ENCODE data around the genes CMKLR1, ISCU and ALKBH2.

- RRBS: no CpG with 5 or more reads among the region's 5 CpGs
Measured at GRCh38 chr12:108337952-108338440, 1.1 kb downstream of the CMKLR1 start.

- RRBS: 6% methylated on average over 13 of the region's 27 CpGs
Measured at GRCh38 chr12:108338957-108339718, at the start of gene CMKLR1. Gene CMKLR1, minus strand, starts transcription at chr12:108339311.

- RRBS: 2% methylated on average over 12 of the region's 70 CpGs
Measured at GRCh38 chr12:108561747-108562782, at the start of gene ISCU. Gene ISCU, plus strand, starts transcription at chr12:108562596.

GRCh38 chr12:108629586-108630424 is 3.9 kb downstream of the SELPLG start:
- RRBS: no CpG with 5 or more reads among the region's 21 CpGs

DNA sequence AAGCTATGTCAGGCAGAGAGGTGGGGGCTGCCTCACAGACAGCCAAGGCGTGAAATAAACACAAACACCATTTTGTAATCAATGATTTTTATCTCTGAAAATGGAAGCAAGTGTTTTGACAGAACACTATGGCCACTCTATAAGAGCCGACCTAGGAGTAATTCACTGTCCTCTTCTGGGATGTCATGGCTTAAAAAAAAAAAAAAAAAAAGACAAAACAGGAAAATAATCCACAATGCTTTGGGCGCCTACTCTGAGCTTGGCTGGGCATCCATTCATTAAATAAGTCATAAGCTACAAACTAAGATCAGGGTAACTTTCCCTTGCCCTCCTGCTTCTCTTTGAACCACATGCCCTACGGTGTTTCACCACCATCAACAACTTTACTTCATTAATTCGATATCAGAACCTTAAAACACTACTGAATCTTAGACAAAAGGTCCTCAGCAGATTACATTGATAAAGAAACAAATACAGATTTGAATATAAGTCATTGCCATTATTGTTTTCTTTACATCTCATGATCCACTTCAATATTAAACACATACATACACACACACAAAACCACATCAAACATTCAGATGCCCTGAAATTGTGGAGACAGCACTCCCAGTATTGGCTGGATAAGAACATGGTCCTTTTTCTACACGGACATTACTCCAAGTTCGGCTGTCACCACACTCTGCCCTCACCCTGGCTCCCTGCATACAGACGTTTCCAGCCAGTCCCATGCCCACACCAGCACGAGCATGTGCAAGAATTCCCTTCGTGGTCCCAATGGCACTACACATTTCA is 11.5 kb upstream of the SELPLG start:
- RRBS: no CpG with 5 or more reads among the region's 10 CpGs

DNA sequence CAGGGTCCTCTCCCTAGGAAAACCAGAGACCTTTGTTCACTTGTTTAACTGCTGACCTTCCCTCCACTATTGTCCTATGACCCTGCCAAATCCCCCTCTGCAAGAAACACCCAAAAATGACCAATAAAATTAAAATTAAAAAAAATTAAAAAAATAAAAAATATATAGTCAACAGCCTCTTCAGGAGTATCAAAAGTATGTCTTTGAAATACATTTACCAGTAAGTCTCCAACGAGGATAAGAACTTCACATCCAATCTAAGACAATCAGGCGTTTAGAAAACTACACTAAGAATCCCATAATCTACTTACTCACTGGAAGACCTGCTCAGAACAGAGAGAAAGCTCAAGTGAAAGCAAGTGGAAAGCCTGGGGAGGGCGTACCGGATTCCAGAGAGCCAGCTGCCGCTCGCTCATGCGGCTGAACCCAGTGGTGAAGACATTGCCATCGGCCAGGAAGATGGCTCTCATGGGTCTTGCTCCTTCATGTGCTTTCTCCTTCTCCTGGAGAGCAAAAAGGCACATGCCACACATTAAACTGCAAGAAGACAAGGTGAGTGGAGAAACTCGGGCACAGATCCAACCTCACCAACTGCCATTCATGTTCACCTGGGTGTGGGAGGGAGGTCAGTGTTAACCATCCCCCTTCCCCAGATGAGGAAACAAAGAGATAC is 23.4 kb upstream of the SELPLG start:
- RRBS: no CpG with 5 or more reads among the region's 9 CpGs

DNA sequence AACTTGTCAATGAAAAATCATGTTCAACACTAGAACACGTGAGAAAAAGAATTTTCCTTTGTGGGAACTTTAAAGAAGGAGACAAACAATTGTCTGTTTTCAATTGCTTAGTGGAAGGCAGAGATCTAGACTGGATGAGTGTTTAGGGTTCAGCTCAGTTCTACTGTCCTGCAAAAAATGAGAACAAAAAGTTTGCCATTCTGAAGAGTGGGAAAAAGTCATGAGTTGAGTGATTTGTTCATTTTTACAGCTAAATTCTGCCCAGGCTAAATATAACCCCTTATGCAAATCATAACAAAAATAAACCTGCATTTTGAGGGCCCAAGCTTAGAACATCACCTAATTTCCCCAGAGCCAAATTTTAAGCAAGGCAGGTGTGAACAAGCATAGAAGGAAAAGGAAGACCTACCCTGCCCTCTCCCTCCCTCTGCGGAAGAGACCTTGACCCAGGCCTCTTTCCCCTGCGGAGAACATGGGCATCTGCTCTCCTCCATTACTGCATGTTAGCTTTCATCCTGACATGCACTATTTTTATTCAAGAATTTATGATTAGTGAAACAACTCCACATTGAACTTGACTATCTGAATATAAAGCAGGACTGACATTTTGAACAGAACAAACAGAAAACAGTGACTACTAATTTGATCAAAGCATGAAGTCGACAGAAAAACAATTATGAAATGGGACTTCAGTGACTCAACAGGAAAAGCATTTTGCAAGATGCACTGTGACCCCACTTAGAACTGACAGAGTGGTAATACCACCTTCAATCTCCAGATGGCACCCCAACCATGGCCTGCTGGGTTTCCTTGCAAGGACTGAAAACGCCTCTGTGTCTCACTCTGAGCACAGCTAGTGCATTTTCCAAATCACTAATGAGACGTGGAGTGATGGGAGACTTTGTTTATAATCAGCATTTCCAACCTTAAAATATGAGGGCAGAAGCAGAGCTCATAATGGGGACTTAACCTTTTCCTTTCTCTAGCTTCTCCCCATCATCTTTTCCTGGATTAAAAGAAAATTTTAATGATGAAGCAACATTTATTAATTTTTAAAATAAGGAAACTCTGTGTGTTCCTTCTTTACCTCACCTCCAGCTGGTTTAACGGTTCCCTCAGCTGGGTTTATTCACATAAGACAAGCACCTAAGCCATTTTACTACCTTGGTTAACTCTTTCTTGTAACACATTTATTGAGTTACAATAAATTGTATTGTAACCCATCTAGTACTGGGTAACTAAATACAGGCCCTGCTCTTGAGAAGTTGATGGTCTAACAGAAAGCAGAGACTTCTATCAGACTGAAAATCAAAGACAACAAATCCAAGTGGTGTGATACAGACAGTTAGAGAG is 31.0 kb upstream of the SELPLG start:
- RRBS: no CpG with 5 or more reads among the region's 7 CpGs

DNA sequence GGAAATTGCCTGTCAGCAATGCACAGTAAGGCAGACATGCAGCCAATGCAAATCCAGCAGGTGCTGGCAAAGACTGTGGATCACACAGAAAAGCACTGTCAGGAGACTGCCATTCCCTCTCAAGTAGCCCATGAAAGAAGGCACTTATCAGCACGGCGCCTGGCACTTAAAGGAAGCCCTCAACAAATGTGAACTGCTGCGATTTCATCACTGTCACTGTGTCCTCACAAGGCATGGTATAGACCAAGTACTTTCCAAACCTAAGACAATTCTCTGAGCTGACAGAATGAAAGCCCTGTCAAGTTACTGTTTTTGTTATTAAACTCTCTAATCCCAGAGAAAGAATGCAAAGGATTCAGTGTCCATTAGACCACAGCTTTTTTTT is 38.9 kb downstream of the CORO1C start:
- RRBS: no CpG with 5 or more reads among the region's 3 CpGs

DNA sequence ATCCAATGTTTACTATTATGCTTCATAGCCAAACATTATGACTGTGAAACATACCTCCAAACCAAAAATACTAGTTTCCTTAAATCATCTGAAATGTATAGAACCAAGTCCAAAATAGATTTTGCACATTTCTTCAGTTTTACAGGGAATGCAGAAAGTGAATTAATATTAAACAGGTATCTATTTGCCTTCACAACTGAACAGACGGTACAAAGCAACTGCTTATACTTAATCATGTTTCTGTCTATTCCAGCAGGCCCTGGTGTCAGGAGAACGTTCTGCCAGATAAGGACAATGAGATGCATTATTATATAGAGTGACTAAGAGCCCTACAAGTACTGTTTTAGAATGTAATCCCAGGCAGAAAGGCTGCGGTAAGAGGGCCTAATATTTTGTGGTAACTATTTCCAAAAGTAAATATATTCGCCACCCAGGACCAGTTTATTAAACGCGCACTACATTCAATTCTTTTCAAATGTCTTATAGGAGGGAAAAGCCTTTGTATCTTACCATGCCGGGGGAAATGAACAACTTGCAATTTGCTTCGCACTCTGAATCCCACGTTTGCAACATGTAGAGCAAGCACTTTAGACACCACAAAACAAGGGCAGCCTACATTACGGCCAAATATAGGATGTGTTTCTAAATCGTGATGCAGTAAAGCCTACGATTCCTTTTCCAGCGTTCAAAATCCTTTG is 1.5 kb downstream of the CORO1C start:
- RRBS: no CpG with 5 or more reads among the region's 13 CpGs

GRCh38 chr12:108773518-108774367 is 42.4 kb upstream of the CORO1C start:
- RRBS: no CpG with 5 or more reads among the region's 26 CpGs

DNA sequence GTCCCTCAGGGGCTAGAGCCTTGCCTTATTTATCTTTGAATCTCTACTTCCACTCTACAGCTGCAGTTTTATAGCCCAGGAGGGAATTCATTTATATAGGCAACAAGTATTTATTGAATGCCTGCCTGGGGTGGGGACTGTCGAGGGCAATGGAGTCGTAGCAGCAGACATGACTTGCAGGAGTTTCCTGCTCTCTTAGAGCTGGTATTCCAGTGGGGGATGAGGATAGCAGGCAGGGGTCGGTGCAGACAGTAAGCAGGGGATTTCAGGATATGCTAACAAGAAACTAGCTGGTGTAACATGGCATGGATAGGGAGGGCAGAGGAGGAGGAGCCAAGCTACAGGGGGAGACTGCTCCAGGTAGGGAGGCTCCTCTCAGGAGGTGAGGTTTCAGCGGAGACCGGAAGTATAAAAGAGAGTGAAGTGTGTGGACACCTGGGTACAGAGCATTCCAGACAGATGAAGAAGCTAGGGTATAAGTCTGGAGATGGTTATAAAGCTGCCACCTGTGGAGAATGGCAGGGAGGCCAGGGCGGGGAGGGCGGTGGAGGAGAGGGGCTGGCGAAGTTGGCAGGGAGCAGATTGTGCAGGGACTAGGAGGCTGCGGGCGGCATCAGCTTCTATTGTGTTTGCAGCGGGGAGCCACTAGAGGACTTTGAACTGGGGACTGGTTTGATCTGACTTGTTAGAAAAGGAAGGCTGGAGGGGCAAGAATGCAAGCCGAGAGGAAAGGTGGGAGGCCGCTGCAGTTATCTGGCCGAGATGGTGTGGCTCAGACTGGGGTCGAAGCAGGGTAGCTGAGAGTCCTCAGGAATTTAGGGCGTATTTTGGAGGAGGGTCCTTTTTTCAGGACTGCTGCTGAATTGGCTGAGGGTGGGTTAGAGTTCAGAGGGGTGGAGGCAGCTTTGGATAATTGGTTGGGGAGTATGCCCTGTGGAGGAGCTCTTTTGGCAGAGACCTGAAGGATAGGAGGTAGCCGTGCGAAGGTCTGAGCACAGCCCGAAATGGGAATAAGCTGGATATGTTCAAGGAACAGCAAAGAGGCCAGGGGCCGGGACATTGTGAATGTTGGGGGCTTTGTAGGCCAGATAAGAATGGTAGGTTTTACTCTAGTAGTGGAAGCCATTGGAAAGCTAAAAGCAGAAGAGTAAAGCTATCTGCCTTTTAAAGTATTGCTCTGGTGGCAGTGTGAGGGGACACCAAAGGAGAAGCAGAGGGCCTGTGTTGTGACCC is 17.5 kb downstream of the USP30 start:
- RRBS: no CpG with 5 or more reads among the region's 20 CpGs

DNA sequence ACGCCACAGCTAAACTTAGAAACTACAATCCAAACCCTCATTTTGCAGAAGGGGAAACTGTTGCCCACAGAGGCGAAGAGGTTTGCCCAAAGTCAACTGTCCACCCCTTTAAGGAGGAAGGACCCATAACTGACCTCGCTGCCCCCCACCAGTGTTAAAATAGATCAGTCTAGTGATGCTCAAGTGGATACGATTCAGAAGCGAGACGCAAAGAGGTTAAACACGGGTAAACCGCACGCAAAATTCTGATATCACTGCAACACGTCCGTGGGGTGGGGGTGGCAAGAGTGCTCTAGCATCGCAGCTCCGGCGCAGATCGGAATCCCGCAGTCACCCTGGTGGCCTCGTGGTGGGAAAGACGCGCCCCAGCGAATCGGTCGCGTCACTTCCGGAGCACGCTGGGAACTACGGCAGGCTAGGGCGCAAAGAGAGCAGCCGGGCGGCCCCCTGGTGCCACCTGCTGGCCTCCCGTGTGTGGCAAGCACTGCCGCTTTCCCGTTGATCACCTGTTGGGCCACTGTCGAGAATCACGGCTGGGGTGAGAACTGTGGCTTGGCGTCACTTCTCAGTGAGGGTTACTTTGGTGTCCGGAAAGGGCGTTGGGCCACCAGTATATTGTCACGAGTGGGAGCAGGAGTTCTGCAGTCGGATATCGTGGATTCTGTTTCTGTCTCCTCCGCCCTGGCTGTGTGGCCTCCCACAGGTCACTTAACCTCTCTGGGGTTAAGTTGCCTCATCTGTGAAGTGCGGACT is at the start of gene ALKBH2:
ALKBH2 (minus strand) TSS at position 360 of the 753 bp plus-strand sequence.
- RRBS: under 1% methylated on average over 15 of the region's 42 CpGs

GRCh38 chr12:109131454-109132090 is 15.2 kb downstream of the ACACB start:
- RRBS: no CpG with 5 or more reads among the region's 17 CpGs

GRCh38 chr12:109132452-109133159 is 16.2 kb downstream of the ACACB start:
- RRBS: no CpG with 5 or more reads among the region's 11 CpGs

- RRBS: no CpG with 5 or more reads among the region's 14 CpGs
Measured at GRCh38 chr12:109173819-109174390, 57.5 kb downstream of the ACACB start.

DNA sequence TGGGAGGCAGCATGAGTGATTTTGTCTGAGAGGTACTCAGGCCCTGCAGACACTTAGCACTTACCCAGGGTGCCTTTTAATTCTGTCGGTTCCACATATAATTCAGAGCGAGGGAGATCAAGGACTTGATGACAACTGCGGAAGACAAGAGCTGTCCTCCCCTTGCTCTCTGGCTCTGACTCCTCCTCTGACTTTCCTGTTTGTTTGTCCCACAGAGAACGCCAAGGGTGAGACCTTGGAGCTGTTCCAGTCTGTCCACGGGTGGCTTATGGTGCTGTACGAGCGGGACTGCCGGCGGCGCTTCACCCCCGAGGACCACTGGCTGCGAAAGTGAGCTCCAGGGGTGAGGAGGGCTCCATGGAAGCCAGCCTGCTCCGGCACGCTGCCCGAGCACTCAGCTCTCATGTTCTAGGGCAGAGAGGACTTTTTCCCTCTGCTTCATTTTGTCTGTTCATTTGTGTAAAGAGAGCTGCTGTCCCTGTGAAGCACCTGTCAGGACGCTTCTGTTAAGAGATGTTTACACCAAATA is 32.8 kb downstream of the UBE3B start:
- RRBS: 90% methylated on average over 6 of the region's 16 CpGs

GRCh38 chr12:109533226-109533848 is 40.0 kb downstream of the MMAB start:
- RRBS: no CpG with 5 or more reads among the region's 23 CpGs

GRCh38 chr12:109534288-109534825 is 38.9 kb downstream of the MMAB start:
- RRBS: 98% methylated on average over 2 of the region's 19 CpGs

DNA sequence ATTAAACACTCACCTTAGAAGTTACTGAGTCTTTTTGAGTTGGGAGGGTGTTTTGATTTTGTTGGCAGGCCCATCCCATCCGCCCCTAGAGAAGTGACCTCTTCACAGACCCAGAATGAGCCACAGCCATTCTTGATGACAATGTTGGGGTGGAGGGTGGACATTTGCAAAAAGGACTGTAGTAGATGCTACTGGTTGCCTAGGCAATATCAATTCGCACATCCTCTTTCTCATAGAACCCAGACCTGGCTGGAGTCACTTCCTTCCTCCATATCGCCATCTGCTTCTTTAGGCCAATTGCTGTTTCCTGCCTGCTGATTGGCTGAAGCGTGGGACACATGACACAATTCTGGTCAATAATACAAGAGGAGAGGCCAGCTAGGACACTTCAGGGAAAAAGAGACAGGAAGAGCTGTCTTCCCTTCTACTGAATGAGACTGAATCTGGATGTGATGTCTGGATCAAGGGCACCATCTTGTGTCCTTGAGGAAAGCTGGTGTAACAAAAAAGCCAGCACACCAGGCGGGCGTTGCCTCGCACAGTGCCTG is 53.9 kb downstream of the TRPV4 start:
- RRBS: no CpG with 5 or more reads among the region's 7 CpGs

GRCh38 chr12:109877755-109878465 is 2.4 kb downstream of the GLTP start:
- RRBS: no CpG with 5 or more reads among the region's 8 CpGs

All from brain (tissue), 1 donor.